Measurements from ENCODE around the gene CBY1.

- PRO-cap, result no peak
These were observed 732 bp downstream of the DMC1 start for GRCh38 chr22:38569305-38569596.

GRCh38 chr22:38656196-38657167, at the start of gene CBY1:
Gene CBY1 (plus strand): TSS chr22:38656638.
- PRO-cap, result bidirectional peak, plus-strand start at chr22:38656660, minus-strand start at chr22:38656339

GRCh38 chr22:38657168-38657597, 745 bp downstream of the CBY1 start:
- PRO-cap, result no peak

- PRO-cap, result no peak
These were observed 2.1 kb downstream of the TOMM22 start for GRCh38 chr22:38683502-38684539.

DNA sequence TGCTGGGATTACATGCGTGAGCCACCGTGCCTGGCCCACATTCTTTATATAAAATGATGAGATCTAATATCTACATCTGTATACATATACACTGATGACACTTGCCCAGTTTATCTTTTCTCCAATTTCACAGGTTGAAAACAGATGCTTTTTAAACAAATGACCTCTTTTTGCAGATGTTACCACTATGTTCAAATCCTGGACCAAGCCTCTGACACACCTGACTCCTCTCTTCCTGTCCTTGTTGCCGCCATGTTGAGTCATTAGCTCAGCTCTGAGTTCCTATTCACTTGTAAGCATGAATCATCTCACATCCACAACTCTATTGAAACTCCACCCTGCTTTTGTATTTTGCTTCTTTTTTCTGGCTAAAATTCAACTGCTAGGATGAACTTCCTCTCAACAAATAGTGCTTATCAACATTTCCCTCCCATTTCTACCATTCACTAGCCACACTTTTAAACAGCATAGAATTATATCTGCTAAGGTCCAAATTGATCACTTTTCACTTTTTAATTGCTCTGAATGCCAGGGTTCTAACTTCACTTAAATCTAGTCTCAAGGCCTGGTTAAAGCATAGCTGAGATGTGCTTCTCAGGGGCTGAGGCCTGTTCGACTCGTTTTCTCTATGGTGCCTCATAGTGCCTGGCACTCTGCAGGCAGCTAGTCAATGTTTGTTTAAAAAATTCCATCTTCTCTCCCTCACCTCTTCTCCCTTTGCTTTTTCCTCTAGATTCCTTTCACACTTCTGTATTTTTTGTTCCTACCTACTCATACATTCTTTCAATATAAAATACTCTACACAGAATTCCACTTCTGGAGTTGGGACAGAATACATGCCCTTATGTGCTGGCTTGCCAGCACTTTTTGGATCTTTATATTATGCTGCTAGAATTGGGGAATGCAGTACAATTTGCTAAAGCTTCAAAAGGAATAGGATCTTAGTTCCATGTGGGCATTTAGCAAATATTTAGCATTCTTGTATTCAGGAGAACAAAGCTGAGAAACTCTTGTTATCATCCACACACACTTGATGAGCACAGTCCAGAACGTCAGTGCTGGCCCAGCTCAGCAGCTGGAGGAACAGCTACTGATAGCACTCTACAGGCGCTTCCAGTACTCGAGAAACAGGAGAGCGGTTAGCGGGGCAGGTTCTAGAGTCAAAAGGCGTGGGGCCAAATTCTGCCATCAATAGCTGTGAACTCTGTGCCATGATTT, 3.8 kb downstream of the JOSD1 start:
- PRO-cap, result no peak

DNA sequence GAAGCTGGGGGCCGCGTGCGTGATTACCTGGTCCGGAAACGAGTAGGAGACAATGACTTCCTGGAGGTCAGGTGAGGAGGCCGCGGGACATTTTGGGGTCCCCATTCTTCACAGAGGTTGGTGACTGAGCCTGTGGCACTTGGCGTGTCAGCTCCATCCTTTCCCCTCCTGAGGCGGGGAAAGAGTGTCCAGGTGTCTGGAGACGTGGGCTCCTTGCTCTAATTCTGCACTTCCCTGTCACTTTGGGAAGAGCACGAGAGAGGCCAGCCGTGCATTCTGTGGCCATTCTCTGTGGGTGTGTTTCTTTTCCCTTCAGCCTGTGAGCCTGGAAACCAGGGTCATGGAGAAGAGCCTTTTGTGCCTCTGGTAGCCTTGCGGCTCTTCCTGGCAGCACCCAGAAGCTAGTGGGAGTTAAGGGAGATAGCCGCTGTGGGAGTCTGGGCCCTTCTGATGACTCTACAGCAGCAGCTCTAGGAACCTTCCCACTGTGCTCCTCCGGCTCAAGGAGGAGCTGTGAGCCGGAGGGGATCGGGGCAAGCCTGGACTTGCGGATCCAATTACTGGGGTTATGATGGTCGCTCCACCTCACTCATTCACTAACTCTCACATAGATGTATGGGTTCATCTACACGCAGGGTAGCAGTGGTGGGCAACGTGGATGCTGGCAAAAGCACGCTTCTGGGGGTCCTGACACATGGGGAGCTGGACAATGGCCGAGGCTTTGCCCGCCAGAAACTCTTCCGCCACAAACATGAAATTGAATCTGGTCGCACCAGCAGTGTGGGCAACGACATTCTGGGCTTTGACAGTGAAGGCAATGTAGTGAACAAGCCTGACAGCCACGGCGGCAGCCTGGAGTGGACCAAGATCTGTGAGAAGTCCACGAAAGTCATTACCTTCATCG, 10.5 kb downstream of the GTPBP1 start:
- PRO-cap, result no peak

GRCh38 chr22:38724993-38725867, 19.5 kb downstream of the GTPBP1 start:
- PRO-cap, result no peak

- PRO-cap, result no peak
These were observed 11.7 kb downstream of the CBX6 start for GRCh38 chr22:38859853-38861125.

- PRO-cap, result no peak
These were observed 9.2 kb downstream of the CBX6 start for GRCh38 chr22:38862680-38863380.

DNA sequence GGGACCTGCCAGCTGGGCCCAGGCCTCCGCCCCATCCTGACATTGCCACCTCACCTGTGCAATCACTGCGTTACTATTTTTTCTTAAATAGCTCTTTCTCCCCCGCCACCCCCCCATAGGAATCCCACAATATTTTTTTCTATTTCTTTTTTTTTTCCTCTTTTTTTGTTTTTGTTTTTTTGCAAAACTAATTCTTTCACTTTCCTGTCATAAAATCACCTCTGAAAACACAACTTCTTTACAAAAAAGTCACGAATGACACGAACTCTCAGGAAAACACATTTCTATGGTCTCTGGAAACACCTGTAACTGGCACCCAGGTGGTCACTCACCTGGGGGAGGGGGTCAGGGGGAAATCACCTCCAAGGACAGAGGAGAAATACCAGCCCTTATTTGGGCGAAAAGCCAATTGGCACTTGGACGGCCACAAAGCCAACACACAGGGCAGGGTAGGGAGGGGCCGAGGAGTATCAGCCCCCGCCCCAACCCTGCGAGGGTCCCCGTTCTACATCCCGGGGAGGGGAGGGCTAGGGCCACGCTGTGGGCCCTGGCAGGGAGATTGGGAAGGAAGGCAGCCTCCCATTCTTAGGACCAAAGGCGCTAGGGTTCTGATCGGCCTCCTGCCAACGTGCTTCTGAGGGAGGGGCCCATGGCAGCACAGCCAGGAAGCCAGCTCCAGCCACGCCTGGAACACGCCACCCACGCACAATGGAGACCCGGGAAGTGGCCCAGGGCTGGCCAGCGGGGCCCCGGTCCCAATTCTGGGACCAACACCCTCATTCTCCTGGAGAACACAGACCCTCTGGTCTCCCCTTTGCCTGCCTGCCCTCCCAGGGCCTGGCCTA, 7.7 kb downstream of the CBX6 start:
- PRO-cap, result no peak

- PRO-cap, result no peak
These were observed 9.3 kb upstream of the APOBEC3H start for GRCh38 chr22:39087448-39088405.

GRCh38 chr22:39150690-39151203, 1.7 kb downstream of the CBX7 start:
- PRO-cap, result no peak

- PRO-cap, result no peak
These were observed 1.1 kb upstream of the CBX7 start for GRCh38 chr22:39153626-39153911.

DNA sequence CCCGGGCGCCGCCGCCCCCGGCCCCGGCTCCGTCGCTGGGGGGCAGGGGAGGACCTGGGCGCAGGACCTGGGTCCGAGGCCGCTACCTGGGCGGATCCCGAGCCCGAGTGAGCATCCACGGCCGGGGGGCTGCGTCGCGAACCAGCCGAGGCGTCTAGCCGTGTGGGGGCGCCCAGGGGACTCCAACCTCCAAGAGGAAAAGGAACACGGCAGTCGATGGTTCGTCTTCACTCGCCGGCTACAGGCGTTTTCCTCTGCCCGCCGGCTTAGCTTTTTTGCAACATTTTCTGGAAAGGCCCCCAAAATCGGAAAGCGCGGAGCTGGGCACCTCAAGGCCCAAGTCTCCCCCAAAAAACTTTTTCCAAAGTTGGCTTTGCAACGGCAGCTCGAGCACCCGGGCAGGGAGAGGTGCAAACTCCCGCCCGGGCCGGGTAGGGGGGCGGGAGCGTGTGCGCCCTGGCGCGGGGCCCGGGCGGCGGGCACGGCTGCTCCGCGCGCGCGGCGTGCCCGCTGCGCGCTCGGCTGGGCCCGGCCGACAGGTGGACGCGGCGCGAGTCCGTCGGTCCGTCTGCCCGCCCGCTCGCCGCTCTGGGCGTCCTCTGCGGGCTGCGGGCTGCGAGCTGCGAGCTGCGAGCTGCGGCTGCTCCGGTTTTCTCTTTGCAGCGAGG, 527 bp downstream of the PDGFB start:
- PRO-cap, result no peak

DNA sequence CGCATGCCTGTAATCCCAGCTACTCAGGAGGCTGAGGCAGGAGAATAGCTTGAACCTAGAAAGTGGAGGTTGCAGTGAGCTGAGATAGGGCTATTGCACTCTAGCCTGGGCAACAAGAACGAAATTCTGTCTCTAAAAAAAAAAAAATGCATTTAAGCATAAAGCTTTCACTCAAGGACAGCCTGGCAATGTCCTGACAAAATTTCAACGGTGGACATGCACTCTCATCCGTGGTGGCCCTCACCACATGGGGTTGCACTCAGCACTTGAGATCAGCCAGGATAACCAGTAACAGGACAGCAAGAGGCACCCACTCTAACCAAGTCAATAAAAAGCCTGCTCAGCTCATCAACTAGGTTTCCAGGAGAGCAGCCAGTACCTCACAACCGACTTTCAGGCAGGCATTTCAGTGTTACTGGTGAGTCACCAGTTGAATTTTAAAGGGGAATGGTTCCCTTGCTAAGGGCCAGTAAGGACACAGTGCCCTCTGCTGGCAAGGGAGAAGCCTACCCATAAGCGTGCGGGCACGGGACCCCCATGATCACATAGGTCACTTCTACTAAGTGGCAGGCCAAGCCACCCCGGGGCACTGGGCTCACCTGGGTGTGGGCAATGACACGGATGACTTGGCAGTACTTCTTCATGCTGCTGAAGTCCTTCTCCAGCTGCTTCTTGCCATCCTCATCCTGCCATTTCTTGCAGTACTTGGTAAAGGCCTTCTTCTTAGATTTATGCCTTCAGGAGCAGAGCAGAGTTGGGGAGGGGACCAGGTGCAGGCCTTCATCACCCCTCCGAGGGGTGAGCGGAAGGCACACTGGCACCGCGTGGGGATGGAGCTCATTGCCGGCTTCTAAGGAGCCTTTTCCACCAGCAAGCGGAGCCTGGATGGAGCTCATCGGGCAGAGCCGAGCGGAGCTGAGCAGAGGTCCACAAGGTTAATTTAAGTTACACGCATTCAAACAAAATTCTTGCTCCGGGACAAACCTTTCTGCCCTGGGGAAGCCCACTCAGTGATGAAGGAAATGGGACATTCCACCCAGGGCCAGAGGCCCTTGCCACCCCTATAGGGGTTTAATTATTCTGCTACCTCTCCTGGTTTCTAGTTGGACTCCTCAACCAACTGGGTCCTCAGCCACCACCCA, 2.9 kb downstream of the RPL3 start:
- PRO-cap, result no peak

DNA sequence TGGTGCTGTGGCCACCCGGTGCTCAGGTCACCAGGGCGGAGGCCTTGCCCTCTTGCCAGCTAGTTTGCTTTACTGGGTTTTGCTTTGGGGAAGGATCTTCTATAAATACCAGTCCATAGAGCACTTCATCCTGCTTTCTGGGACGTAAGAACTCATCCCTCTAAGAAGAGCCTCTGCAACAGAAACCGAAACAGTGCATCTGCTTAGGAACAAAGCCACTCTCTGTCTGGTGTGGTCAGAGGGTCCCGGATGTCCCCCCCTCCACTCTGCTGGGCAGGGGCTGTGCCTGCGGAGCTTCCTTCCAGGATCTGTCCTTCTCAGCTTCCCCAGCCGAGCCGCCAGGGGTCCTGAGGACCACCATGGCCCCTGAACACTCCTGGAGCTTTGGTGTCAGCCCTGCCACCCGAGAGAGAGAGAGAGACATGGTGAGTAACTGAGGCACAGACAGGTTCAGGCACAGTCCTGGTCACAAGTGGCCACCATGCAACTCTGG, 24.5 kb upstream of the MGAT3 start:
- PRO-cap, result no peak

DNA sequence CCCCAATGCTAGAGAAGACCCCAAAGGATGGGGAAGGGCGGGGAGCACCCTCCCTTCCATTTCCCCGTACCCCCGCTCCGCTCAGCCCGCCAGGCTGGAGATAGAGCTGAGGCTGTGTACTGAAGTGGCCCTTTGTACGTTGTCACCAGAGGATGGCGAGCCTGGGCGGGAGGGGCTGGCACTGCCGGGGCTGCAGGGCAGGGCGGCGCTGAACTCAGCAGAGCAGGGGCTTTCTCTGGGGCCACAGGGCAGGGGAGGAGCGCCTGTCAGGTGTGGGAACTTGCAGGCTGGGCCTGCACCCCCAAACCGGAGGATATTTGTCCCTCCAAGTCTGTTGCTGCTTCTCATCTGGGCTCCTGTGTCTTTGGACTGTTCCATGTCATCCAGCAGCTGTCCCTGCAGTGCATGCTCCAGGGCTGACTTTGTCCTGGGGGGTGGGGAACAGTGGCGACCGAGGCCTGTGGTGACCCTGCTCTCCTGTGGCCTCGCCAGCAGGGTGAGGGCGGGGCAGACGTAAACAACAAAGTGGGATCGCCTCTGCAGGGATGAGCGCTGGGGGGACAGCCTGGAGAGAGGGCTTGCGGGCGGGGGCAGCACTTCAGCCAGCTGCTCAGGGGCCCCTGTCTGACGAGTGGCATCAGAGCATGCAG, 13.0 kb downstream of the MGAT3 start:
- PRO-cap, result no peak

GRCh38 chr22:39527480-39528214, 4.9 kb downstream of the RPS19BP1 start:
- PRO-cap, result no peak

DNA sequence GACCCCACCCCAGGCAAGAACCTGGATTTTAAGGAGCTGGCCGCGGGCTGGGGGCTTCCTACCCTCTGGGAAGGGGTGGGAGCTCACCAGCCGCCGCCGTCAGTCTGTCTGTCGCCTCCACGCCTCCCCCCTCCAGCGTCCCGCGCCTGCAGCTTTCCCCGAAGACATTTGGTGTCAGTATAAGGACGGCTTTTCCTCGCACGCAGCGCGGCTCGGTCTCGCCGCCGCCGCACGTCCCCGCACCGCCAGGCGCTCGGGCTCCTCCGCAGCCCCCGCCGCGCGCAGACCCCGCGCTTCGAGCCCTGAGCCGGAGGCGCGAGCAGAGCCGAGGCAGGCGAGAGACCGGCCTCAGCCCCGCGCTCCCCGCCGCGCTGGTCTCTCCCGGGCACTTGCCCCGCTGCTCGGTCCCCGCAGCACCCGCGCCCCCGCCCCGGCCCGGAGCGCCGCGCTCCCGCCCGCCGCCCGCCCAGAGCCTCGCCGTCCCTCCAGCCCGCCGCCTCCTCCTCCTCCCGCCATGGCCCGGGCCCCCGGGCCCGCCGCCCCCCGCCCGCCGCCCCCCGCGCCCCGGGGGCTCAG, 13.1 kb upstream of the CACNA1I start:
- PRO-cap, result no peak

DNA sequence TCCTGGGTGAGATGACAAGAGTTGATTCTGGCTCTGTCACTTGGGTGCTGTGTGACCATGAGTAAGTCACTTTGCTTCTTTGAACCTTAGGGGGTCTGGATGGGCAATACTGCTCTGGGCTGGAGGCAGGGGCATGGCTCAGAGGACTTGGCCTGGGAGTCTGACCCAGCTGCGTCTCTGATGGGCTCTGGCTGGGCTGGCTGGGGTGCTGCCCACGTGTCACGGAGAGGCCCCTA, 2.6 kb downstream of the CACNA1I start:
- PRO-cap, result no peak